Parietal lobe (tissue), 2 donors: ENCODE results near the genes TRAT1, GUCA1C and DPPA2.

DNA sequence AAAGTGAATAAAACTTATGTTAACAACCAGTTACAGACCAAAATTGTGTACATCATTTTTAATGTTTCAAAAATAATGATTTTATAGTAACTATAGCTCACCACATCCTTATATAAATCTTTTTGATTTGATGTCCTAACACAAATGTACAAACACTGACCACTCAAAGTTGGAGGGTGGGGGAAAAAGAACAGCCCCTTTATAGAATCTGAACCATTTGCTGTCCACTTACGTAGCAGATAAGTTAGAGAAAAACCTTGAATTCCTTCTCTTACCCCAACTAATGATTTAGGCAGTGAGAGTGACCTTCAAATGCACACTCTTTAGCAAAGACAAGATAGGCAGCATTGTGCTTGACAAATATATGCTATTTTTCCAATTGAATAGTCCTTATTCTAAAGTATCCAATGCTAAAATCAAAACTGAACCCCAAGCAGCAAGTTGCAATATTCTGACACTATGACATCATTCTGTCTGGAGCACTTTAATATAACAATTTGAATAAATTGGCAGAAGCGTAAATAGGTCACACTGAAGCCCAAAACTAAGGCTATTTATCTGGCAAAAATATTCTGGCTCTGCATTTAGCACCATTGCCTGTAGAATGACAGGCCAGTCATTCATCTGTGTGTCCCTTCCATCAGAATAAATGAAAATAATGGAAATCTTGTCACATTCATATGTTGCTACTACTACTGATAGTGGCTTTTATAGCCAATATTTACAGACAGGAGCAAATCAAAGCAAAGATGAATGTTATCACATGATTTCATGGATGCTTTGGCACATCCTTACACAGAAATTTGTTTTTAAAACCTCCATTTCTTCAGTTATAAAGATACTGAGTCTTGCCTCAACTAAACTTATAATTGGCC is 3.0 kb downstream of the CBLB start:
- RAMPAGE, long total RNA = no peak

- RAMPAGE, long total RNA = no peak
Observed at GRCh38 chr3:106206170-106206569, 337.4 kb upstream of the CBLB start.

- RAMPAGE, long total RNA = no peak
Observed at GRCh38 chr3:106839852-106840302, 537.4 kb upstream of the CCDC54 start.

GRCh38 chr3:106962846-106963119 is 414.5 kb upstream of the CCDC54 start:
- RAMPAGE, long total RNA = no peak

DNA sequence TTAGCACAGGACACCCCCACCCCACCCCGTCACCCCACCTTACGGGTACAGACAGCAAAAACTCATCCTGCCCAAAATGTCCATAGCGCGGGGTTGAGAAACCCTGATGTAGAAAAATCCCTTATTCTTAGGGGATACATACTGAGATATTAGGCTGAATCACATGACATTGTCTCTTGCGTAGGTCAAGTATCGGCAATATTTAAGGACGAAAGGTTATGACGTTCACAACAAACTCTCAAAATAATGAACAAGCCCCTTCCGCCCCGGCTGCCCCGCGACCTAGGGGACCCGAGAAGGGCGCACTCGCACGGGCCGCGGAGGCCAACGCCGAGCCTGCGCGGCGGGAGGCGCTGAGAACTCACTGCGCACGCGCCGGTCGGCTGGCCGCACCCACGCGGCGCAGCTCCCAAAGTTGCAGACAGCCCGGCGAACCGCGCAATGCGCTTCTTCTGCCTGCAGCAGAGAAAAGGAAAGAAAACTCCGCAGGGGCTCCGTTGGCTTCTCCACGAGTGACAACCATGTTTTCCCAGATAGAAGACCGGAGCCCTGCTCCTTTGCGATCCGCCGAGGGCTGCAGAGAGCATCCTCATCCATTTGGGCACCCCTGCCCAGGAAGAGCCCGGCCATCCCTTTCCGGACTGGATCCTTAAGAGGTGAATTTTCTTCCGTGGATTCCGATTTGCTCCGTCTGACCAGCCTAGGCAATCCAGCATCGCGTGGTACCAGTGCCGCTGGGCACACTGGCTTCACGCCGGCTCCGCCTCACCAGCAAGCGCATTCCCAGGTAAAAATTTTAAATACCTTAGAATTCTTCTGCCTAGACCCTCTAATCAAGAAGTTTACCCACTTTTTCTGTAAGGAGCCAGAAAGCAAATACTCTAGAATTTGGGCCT is 136.7 kb upstream of the CCDC54 start:
- RAMPAGE, long total RNA = no peak

DNA sequence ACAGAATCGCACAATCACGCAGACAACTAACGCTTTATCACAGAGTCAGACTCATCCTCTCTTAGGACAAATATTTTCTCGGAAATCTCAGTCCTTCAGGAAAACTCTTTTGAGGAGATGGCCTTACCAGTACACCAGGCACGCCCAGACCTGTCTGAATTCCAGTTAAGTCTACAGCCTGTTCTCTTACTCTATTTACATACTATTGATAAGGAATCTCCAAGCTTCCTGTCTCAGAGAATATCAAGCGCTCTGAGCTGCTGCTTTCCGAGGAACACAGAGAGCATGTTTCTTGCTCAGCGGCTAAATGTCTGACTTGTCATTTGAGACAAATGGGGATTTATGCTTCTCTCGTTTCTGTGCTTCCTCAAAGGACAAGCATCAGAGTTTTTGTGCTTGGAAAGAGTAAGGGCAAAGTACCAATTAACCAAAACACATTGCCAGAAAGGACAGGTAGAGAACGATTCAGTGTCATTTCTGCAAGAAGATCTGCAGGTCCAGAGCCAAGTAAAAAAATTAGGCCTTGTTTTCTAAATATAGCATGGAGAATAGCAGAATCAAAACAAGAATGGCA is 112.3 kb upstream of the CCDC54 start:
- RAMPAGE, long total RNA = no peak

DNA sequence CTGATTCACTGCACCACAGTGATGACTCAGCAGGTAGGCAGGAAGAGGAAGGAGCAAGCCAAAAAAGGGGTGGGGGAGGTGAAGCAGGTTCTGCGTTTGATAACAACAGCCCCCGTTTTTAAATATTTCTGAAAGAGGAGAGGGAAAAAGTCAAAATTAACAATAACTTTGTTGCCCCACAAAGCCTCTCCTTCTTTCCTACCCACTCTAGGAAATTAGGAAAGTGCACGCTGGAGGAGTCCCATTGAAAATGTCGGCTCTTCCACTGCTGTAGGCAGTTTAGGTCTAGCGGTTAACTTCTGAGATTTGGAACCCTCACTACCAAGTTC is 9.8 kb upstream of the CCDC54 start:
- RAMPAGE, long total RNA = no peak

DNA sequence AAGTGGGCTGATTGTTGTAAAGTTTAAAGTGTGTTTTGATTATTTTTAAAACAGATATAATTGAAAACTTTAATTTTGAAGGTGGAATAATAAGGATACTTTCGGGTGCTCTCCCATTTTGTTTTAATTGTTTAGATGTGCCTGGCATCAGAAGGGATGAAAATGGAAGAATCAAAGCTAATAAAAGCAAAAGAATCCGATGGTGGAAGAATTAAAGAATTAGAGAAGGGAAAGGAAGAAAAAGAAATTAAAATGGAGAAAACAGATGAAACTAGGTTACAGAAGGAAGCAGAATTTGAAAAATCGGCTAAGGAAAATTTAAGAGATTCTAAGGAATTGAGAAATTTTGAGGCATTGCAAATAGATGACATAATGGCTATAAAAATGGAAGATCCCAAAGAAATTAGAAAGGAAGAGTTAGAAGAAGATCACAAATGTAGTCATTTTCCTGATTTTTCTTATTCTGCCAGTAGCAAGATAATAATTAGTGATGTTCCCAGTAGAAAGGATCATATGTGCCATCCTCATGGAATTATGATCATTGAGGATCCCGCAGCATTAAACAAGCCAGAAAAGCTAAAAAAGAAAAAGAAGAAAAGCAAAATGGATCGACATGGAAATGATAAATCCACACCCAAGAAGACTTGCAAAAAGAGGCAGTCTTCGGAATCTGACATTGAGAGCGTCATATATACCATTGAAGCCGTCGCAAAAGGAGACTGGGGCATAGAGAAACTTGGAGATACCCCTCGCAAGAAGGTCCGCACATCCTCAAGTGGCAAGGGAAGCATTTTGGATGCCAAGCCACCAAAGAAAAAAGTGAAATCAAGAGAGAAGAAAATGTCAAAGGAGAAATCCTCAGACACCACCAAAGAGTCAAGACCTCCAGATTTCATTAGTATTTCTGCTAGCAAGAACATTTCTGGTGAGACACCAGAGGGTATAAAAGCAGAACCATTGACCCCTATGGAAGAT is 250.0 kb downstream of the BBX start:
- RAMPAGE, long total RNA = no peak

GRCh38 chr3:108040953-108041410 is 49.8 kb downstream of the CD47 start:
- RAMPAGE, long total RNA = no peak

DNA sequence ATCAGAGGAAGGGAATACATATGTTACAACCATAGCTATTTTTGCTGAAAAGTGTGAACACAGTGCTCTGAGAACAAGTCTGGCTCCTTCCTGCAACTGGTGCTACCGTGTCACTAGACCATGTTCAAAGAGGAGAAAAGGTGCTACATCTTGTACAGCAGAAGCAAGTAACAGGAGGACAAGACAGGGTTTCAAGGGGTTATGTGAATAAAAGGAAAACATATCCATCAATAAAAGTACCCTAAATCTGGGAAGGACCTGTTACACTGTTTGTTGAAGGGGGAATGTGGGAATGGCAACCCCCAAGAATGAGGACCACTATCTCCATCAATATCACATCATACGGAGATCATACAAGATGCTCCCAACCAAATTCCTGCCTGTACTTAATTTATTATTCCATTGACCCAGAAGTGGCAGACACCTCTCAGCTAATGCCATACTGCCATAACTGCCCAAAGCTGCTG is 44.4 kb downstream of the CD47 start:
- RAMPAGE, long total RNA = no peak

GRCh38 chr3:108046845-108047581 is 43.8 kb downstream of the CD47 start:
- RAMPAGE, long total RNA = no peak

DNA sequence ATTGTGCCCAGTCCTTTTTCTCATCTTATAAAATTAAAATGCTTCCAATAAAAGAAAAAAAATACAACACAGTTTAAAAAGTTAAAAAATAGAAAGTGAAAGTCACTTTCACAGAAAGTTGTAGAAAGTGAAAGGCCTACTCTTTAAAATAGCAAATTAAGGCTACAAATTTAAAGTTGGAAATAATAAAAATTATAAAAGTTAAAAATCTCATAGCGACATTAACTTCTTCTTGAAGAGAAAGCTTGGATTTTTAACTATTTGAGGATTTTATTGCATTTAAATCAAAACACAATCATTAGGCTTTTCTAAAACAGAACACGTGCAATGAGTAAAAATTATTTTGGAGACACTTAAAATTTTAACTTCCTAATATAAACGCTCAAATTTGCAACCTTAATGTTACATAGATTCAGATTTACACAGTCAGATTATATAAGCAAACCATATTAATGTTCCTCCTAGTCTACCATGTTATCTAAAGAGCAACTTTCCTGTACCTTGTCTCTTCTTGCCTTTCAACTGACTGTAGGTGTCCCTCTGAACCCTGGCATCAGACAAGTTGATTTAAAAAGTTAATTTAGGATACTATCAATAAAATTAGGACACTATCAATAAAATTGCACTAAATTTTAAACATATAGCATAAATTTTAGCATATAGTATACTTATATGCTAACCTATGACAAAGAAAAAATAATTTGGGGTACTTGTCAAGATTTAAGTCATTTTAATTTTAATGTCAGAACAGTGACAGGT is 35.6 kb downstream of the CD47 start:
- RAMPAGE, long total RNA = no peak

DNA sequence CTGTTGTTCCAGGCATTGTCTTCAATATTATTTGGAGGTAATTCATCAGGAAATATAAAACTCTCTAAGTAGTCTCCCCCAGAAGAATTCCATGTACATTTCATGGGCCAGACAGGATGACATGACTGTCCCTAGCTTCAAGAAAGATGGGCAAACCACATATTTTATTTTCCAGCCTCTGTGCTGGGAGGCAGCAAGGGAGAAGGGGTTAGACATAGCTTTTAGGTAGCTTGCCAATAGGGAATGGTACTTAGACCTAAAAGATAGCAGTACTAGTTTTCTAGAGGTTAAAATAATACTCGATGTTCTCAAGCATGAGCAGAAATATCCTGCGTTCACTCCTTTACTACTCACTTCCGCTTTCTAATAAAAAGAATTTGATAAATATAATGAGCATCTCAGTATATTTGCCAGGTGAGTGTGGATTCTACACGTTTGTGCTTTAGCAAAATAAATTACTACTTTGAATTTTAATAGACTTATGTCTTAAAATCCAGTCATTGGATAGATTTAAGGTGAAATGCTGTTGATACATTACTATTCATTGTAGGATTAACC is 39.3 kb upstream of the CD47 start:
- RAMPAGE, long total RNA = no peak

DNA sequence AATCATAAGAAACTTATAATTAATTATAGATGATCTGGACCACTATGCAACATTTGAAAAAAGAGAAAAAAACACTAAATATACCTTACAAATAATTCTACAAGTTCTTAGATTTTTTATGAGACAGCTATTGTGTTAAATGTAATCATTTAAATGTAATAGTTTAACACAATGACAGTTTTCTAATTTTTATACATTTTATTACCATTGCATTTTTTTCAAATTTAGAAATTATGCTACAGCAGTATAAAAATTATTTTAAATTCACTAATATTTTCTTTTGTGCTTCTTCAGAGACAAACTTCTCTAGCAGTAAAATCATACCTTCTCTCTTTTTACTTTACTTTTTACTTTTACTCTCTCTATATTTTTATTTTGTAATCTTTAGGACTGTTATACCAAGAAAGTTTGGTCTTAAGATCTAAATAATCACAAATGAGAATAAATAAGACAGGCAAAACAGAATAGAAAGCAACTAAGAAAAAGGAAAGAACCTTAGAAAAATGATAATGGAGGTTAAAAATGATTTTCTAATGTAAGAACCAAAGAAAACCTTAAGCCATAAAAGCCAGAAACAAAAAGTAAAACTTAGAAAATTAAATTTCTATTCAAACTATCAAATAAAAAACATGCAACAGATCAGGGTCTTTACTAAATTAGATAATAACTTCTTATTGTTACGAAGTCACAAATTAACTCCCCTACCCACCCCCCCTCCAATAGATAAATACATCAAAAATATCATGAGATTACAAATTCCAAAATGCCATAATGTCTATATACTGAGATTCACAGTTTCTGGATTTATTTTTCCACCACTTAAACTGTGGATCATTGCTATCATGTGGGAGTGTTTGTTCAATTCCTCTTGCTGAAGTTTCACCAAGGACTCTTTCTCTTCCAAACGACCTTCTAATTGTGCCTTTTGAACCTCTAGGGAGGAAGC is 38.6 kb downstream of the CIP2A start:
- RAMPAGE, long total RNA = no peak

DNA sequence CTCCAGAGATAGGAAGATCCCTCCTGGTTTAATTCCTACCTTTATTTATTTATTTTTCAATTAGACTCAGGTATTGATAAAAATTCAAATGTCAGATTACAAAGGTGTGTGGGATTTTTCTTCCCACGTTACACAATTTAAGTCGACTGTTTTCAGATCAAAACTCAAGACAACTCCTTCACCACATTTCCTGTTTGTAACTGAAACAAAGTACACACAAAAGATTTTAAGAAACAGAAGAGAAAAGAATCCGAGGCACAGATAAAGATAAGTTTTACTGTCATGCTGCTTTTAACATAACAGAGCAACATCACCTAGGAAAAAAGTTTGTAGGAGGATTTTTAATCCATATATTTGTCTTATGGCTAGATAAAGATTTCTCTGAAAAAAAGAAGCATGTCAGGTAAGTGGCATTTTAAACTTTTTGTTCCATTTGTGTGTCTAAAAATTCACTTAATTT is at the start of gene TRAT1:
TRAT1 (plus strand) TSS at position 255 of the 460 bp plus-strand sequence.
- RAMPAGE, long total RNA = no peak

DNA sequence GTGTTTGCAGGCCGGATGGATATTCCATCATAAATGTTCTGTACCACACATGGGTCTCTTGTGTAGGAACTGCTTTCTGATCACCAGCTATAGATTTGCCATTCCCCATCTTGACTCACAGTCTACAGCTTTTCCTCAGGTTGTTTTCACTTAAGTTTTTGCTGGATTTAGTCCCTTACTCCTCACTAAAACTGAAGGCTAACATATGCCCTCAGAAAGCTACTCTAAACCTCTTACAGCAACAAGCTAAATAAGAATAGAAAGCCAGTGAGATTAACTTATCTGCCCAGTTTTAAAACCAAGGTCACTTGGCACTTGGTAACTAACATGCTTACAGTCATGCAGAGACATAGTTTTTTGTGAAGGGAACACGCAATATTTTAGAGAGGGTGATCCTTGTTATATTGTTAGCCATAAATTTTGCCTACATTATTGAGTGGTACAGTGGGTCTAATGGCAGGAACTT is at the start of gene GUCA1C:
GUCA1C (minus strand) TSS at position 226 of the 466 bp plus-strand sequence.
- RAMPAGE, long total RNA = no peak

GRCh38 chr3:109316092-109316978 is at the start of gene DPPA2:
TSS of gene DPPA2 (minus strand) at chr3:109316517.
- RAMPAGE, long total RNA = no peak

GRCh38 chr3:111073103-111073638 is 1.6 kb downstream of the NECTIN3 start:
- RAMPAGE, long total RNA = no peak

DNA sequence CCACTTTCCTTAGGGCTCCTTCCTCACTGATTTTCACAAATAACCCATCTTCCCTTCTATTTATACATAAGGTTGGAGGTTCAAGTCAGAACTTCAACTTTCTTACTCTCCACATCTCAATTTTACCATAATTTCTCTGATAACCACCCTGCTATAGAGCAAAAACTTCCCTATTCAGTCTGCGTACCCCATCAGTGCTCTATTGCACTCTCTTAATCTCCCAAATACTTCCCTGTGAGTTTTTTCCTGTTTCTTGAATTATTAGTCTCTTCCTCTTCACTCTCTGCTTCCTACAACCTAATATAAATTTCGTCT is 21.6 kb upstream of the CD96 start:
- RAMPAGE, long total RNA = no peak

DNA sequence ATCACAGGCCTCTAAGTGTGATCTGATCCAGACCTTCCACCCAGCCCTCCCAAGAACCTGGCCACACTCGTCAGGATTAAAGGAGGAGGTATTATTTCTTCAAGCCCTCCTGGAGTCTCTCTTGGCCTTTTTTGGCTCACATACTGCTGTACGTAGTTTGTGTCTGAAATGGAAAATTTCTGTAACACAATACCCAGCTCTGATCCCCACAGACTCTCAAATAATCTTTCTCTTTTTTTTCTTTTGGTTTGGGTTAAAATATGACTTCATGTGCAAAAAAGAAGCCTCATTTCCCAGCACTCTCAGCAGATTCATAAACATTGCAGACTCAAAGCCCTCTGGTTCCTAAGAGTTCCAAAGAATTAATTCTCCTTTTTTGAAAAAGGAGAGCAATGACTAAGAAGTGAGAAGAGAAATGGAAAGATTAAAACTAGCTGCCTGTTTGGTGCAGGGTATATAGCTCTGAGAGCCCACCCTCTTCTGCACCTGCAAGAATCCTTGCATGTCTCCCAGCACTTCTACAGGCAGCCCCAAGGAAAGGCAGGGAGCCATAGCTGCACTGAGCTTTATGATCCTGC is 88.2 kb downstream of the PLCXD2 start:
- RAMPAGE, long total RNA = no peak